Transverse colon (tissue), 4 donors: ENCODE measurements around the genes ZNHIT6, LRRC8B and LRRC8C.

DNA sequence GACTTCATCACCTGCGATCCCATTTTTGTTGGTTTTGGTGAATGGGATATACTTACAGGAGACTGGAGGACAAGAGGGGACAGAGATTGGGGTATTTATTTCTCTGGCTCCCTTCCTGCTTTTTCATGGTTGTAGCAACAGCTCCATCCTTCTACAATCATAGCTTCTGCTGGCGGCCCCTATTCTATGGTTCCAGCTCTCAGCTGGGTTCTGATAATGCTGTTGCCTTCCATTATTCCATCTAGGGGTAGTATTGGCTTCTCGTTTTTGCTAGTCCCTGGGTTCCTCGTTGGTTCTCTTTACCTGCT, 6.0 kb upstream of the DDAH1 start:
- PRO-cap: no peak
- RAMPAGE, long total RNA, 4 experiments: no peak in any of the 4 experiments

- PRO-cap: no peak
- RAMPAGE, long total RNA, 4 experiments: no peak in any of the 4 experiments
These were observed 3.0 kb upstream of the CCN1 start for GRCh38 chr1:85577691-85577788.

GRCh38 chr1:85606905-85607943, 26.7 kb downstream of the CCN1 start:
- PRO-cap: no peak
- RAMPAGE, long total RNA, 4 experiments: no peak in any of the 4 experiments

- PRO-cap: bidirectional peak, plus-strand start at chr1:85708520, minus-strand start at chr1:85708415
- RAMPAGE, long total RNA, 4 experiments: start-site peak on the minus strand in 4 of 4 experiments, at chr1:85707813-85708455 at its widest, 10 to 176 reads per replicate
These were observed at the start of gene ZNHIT6 for GRCh38 chr1:85707503-85708892. TSS of gene ZNHIT6 (minus strand) at chr1:85708433.

DNA sequence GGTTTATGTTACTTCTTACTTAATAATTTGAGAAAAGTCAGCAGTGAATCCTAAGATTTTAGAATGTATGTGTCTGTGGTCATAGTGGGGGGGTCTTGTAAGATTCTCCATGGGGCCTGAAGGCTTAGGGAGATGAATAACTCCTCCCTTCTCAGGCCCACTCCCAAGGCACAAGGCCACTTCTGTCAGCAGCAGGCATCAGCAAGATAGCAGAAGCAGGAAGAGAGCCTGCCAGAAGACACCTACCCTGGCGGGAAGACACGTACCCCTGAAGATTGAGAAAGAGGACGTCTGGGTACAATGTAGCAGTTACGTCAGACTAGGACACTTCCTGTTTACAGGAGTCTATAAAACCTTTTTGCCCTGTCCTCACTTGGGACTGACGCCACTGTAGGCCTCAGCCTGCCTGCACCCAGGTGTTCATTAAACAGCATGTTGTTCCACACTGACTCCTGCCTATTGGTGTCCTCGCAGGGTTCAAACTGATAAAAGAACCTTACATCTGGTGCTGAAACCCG, 56.8 kb downstream of the ODF2L start:
- PRO-cap: no peak
- RAMPAGE, long total RNA, 4 experiments: no peak in any of the 4 experiments

DNA sequence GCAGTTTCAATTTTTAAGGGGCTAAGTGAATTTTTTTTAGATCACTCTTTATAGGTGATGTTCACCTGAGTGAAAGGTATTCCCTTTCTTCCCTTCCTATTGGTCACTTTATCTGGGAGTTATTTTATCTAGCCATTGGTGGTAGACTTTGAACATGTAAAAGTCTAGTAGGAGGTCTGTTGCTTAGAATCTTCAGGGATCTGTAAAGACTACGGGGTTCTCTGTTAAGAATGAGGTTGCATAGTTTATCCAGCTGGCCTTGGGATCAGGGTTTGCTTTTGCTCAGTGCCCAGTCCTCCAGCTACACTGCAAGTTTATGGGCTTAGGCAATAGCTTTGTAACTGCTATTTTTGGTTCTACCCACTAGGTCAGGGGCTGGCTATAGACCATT, 9.7 kb downstream of the SH3GLB1 start:
- PRO-cap: no peak
- RAMPAGE, long total RNA, 4 experiments: no peak in any of the 4 experiments

DNA sequence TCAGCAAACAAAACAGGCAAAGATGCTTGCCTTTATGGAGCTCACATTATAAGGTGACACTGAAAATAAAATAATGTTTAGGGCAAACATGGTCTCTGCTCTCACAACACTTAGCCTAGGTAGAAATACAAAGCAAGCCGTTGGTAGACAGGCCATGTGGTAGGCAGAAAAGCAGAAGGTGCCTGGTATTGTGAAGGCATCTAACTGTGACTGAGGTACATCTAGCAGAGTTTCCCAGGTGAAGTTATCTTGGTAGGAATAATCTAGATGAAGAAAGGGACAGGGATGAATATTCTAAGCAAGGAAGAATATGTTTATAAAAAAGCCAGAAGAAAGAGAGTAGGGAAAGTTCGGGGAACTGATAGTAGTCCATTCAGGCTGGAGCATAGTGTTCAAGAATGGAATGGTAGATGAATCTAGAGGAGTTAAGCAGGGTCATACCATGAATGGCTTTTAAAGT, 31.4 kb downstream of the SH3GLB1 start:
- PRO-cap: no peak
- RAMPAGE, long total RNA, 4 experiments: start-site peak on the plus strand in 2 of 4 experiments, centred at positions 77 to 171 of the sequence, 6 to 35 reads per replicate

- PRO-cap: no peak
- RAMPAGE, long total RNA, 4 experiments: no peak in any of the 4 experiments
These were observed 196.7 kb upstream of the LMO4 start for GRCh38 chr1:87131673-87132667.

GRCh38 chr1:87200727-87201437, 127.8 kb upstream of the LMO4 start:
- PRO-cap: no peak
- RAMPAGE, long total RNA, 4 experiments: no peak in any of the 4 experiments

GRCh38 chr1:87449137-87450173, 120.8 kb downstream of the LMO4 start:
- PRO-cap: unidirectional peak, plus-strand start at chr1:87449572; bidirectional peak, plus-strand start at chr1:87449858, minus-strand start at chr1:87449604
- RAMPAGE, long total RNA, 4 experiments: no peak in any of the 4 experiments

DNA sequence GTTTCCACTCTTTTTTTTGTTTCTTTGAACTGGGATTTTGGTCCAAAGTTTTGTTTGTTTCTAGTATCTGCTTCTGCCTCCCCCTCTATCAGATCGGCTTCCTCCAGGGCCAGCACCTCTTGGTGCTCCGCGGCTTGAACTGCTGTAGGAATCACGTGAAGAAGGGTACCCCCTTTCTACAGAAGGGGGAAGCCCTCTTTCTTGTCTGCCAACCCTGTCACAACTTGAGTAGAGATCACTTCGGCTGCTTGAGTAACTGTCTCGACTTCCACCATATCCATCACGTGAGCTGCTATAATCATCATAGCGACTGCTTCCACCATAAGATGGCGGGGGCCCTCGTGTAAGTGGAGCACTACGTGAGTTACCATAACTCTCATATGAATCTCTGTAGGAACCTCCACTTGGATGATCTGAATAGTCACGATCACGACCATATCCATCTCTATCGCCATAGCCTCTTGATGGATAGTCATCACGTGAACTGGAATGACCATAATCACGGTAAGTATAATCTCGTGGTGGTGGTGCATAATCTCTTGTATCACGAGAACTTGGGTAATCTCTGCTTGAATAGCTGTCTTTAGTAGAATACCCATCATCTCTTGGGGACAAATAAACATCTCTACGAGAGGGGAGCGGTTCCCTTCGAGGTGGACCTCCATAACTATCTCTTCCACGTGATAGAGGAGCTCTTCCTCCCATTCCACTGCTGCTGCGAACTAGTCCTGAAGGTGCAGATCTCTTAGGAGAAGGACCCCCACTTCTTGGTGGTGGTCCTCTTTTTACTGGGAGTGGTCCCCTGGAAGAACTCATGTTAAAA, 9.6 kb downstream of the KYAT3 start:
- PRO-cap: no peak
- RAMPAGE, long total RNA, 4 experiments: no peak in any of the 4 experiments

GRCh38 chr1:89310438-89310761, 37.7 kb upstream of the GBP5 start:
- PRO-cap: no peak
- RAMPAGE, long total RNA, 4 experiments: no peak in any of the 4 experiments

DNA sequence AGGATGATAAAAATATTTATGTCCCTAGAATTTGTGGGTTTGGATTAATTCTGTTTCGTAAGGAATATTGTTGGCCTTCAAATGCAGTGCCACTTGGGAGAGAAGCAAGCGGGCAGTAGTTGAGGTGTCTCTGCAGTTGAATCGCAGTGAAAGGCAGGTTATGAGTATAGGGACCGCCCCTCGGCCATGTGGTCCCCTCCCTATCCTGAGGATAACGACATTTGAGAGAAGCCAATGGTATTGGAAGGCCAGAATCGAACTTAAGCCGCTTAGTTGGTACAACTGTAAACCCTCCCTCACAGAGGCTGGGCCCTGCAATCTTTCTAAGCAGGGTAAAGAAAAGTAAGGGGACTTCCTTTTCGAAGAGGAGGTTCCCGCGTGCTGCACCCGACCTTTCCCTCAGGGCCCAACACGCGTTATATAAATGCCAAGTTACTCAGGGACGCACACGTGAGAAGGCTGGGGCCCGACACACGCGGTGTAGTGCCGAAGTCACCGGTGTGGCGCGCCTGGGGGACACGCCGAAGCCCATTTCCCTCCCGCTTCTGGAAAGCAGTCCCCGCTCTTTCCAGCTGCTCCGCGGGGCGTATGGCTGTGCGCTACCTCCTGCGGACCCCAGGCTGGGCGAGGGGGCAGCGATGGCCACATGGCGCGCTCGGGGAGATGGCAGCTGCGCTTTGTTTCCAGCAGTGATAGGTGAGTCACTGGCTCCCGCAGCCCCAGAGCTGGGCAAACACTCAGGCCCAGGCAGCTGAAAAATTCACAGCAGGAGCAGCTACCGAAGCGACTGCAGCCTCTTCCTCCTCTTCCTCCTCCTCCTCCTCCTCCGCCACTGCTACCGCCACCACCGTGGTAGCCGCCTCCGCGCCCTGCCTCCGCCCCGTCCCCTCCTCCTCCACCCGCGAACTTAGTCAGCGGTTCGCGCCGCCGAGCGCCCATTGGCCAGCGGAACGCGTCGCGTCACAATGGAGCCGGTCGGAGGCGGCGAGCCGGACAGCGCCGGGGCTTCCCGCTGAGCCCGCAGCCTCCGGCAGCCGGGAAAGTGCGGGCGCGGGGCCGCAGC, at the start of gene LRRC8B:
Gene LRRC8B (plus strand): TSS at position 938 of the 1,063 bp plus-strand sequence.
- PRO-cap: bidirectional peak, plus-strand start at position 451 of the sequence, minus-strand start at position 396 of the sequence; bidirectional peak, plus-strand start at position 965 of the sequence, minus-strand start at position 834 of the sequence
- RAMPAGE, long total RNA, 4 experiments: no peak in any of the 4 experiments

DNA sequence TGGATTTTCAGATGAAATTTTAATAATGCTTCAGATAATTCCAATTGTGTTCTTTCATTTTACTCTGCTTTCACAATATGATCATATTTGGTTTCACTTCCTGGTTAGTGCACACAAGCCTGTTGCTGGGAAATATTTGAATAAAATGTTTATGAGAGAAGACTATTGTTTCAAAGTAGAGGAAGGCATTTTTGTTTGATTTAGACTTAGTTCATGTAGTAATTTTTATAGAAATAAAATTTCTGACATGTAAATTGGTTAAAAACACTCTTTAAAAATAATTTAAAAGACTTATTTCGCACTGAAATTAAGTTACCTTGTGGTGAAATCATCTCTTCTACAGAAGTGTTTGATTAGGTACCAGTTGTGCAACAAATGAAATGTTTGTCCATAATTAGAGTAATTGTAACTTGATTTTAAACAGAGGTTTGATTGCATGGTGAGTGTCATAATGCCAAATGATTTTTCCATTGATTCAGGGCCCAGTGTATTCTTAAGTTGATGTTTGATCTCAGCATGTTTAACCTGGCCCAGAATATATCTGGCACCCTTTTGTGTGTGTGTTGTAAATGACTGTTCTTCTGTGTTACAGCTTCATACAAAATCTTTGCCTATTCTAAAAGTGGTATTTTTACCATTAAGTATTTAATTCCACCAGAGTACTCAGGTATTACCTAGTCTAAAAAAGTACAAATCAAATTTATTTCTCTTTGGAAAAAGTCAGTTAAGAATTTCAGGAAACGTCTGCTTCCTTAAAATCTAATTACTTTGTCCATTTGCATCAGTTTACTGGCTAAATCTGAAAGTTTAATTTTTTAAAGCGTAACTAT, 28.5 kb downstream of the LRRC8B start:
- PRO-cap: no peak
- RAMPAGE, long total RNA, 4 experiments: no peak in any of the 4 experiments

DNA sequence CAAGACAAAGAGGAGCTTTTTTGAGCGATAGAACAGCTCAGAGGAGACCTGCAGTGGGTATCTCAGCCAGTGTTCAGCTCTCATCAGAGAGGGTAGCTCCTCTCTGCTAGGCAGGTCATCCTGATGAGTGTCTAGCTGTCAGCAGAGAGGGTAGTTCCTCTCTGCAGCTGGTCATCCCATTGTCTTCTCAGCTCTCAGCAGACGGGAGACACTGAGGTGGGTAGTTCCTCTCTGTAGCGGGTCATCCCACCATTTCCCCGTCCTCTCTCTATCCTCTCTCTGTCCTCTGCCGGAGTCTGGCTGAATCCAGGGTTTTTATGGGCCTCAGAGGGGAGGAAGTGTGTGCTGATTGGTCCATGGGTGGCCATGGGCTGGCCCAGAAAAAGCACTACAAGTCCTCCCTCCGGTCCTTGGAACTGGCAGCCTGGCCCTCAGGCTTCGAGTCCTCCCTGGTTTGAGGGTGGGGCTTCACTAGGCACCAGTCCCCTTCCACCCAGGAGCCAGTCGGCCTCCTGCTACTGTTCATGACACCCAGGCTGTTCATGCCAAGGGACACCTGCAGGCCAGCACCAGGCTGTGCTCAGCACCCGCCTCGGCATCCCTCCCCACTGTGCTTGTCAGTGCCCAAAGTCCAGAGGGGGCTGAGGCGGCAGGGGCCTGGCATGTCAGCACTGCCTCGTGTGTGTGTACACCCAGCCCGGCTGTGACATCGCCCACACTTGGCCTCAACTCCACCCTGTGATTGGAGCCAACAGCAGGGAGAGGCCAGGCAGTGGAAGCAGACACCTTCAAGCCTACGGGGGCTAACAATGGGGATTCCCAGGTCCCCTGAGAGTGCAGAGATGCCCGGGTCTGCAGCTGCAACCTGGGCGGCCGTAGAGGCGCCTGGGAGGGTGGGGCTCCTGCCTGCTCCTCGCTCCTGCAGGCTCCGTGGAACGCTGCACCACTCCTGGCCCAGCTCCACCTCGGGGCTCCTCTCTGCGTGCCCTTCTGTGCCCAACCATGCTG, 23.0 kb upstream of the LRRC8C start:
- PRO-cap: no peak
- RAMPAGE, long total RNA, 4 experiments: no peak in any of the 4 experiments

- PRO-cap: no peak
- RAMPAGE, long total RNA, 4 experiments: no peak in any of the 4 experiments
These were observed 22.2 kb upstream of the LRRC8C start for GRCh38 chr1:89610628-89611307.

GRCh38 chr1:89632841-89633869, at the start of gene LRRC8C:
TSS of gene LRRC8C (plus strand) at chr1:89633120.
- PRO-cap: bidirectional peak, plus-strand start at chr1:89633148, minus-strand start at chr1:89632896; bidirectional peak, plus-strand start at chr1:89633459, minus-strand start at chr1:89633507
- RAMPAGE, long total RNA, 4 experiments: start-site peak on the plus strand in 1 of 4 experiments, at chr1:89633038-89633148 at its widest, 7 reads per replicate; start-site peak on the minus strand in 1 of 4 experiments, at chr1:89632896-89632941 at its widest, 14 reads per replicate

GRCh38 chr1:89724556-89725221, 91.8 kb downstream of the LRRC8C start:
- PRO-cap: unidirectional peak, plus-strand start at chr1:89724962
- RAMPAGE, long total RNA, 4 experiments: no peak in any of the 4 experiments

- PRO-cap: unidirectional peak, minus-strand start at chr1:89754623
- RAMPAGE, long total RNA, 4 experiments: no peak in any of the 4 experiments
These were observed 66.4 kb upstream of the LRRC8D start for GRCh38 chr1:89754370-89754981.

DNA sequence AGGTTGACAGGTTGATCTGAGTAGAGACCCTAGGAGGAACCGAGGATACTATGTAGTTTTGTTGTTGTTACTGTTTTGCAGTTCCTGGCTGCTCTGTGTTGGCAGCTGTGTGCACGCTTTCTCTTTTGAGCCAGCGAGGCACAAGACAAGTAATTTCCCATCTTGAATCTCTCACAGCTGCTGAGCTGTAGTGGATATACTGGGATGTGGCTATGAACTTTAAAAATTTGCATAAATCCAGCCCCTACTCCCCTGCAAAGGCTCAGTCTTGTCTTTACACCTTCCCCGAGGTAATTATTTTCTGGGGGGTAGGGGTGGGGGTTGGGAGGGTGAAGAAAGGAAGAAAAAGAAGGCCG, 22.1 kb downstream of the LRRC8D start:
- PRO-cap: no peak
- RAMPAGE, long total RNA, 4 experiments: no peak in any of the 4 experiments